Airway epithelial cell (primary cell): ENCODE measurements around a stretch of chr5.

GRCh38 chr5:35904845-35905230, 33.6 kb downstream of the CAPSL start:
- RAMPAGE, long total RNA, result no peak

DNA sequence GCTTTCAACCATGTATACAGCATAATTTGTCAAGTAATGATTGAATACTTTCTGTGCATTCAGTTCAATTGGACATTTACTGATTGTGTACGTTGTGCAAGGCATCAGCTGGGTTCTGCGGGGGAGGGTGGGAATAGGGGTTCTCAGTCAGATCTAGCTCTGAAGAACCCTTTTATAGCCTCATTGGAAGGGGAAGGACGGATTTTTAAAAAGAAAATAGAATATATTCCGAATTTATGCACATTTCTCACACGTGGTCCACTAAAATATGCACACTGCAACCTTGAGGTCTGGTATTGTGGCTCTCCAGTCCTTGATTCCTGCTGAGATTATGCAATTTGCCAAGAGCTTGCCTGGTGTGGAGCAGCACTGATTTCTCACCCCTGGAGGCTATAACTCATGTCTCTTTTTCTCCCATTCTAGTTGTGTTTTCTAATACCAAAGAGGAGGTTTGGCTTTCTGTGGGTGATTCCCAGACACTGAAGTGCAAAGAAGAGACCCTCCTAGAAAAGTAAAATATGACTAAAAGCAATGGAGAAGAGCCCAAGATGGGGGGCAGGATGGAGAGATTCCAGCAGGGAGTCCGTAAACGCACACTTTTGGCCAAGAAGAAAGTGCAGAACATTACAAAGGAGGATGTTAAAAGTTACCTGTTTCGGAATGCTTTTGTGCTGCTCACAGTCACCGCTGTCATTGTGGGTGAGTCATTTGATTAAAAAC, 1.7 kb downstream of the SLC1A3 start:
- RAMPAGE, long total RNA, result no peak

DNA sequence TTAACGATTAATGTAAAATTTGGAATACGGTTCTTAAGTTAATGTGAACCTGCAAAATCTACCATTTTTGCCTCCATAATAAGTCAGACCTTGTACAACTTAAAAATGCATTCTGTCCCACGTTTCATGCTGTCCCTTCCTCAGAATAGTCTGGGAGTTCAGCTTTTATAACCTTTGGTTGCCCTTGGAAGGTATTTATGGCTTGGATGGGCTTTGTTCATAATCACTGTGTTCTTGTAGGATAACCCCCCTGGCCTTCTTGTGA, 41.9 kb downstream of the SLC1A3 start:
- RAMPAGE, long total RNA, result no peak

DNA sequence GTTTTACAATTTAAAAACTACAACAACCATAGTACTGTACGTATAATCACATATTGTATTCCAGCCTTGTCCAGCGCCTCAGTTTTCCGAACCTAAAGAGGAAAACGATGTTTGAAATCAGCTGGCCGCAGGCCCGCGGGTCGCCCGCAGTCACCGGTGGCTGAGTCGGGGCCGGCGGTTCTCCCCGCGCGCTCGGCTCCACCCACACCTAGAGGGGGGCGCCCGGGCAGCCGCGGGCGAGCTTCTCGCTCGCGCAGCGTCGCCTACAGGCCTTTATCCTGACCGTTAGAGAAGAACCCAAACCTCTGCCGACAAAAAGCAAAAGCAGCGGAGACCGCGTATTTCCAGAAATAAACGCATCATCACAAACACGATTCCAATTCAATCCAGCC, 821 bp upstream of the NIPBL start:
- RAMPAGE, long total RNA, result no peak

GRCh38 chr5:36876144-36876510, 442 bp upstream of the NIPBL start:
- RAMPAGE, long total RNA, result no peak

GRCh38 chr5:37197584-37197922, 51.6 kb downstream of the CPLANE1 start:
- RAMPAGE, long total RNA, result no peak

GRCh38 chr5:37669291-37669834, 170.5 kb downstream of the GDNF start:
- RAMPAGE, long total RNA, result no peak

GRCh38 chr5:37835176-37835724, 4.6 kb downstream of the GDNF start:
- RAMPAGE, long total RNA, result no peak

- RAMPAGE, long total RNA, result no peak
Observed at GRCh38 chr5:38542462-38543193, 13.8 kb downstream of the LIFR start.

GRCh38 chr5:38552718-38553544, 3.5 kb downstream of the LIFR start:
- RAMPAGE, long total RNA, result no peak

DNA sequence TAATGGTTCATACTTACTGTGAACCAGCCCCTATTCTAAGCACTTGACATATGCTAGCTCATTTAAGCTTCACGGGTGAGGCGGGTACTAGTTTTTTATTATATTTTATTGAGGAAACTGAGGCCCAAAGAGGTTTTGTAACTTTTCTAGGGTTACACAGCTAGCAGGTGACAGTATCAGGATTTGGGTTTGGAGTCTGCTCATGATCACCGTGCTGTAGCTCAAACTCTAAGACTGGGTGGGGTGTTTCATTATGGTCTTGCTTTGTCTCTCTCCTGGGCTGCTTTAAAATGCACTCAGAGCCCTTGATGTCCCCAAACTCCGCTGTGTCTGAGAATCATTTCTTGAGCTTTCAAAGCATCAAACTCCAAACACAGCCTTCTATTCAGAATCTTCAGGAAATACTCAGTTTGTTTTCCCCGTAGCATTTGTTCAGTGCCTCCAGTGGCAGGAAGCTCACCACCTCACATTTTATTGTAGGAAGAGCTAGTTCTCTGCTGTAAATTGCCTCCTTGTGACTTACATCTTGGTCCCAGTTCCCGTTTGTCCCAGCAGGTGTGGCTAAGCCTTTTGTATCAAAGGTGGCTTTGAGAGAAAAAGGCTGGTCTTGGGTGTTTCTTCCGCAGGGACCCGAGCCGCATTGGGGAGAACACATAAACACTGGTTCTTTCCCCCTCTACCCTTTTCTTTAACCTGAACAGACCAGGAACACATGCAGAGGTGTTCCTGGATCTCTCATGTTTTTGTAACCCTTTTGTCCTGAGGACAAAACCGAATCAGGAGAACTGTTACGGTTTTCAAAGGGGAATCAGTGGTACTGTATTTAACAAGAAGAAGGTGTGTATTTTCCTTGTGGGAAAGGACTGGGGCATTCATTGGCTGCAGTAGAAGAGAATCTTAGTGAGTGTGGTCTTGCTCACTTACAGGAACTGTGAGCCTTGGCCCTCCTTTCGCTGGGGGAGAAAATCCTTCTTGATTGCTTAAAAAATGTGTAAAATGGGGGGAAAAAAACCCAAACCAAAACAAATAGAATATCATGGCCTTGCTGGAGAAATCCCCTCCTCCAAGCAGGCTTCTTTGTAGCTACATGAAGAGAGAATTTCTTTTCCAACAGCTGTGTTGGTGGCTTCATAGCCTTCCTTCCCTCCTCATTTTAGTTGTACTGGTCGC, 1.8 kb downstream of the OSMR start:
- RAMPAGE, long total RNA, result no peak

DNA sequence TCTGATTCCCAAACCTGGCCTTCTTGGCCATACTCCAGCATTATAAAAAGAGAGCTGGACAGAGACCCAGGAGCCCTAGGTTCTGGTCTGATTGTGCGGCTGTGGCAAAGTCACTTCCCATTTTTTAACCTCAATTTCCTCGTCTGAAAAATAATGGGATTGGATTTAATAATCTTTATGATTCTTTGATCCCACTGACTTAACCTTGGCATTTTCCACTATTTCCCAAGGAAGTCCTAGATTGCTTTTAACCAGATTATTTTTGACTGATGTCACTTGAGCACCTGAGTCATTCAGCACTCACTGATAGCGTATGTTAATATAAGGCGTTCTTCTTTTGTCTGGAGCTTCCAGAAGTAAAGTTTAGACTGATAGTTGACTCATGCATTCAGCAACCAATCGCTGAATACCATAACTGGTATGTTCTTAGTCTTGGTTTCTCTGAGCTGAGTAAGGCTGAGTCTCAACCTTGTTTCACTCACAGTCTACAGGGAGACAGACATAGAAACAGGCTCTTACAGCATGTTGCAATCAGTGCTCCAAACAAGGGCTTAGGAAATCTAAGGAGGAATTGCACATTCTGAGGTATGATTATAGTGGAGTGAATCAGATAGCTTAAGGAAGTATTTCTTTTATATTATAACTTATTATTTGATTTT, 26.3 kb downstream of the OSMR start:
- RAMPAGE, long total RNA, result no peak

GRCh38 chr5:38938541-38939759, 93.1 kb downstream of the OSMR start:
- RAMPAGE, long total RNA, result no peak

DNA sequence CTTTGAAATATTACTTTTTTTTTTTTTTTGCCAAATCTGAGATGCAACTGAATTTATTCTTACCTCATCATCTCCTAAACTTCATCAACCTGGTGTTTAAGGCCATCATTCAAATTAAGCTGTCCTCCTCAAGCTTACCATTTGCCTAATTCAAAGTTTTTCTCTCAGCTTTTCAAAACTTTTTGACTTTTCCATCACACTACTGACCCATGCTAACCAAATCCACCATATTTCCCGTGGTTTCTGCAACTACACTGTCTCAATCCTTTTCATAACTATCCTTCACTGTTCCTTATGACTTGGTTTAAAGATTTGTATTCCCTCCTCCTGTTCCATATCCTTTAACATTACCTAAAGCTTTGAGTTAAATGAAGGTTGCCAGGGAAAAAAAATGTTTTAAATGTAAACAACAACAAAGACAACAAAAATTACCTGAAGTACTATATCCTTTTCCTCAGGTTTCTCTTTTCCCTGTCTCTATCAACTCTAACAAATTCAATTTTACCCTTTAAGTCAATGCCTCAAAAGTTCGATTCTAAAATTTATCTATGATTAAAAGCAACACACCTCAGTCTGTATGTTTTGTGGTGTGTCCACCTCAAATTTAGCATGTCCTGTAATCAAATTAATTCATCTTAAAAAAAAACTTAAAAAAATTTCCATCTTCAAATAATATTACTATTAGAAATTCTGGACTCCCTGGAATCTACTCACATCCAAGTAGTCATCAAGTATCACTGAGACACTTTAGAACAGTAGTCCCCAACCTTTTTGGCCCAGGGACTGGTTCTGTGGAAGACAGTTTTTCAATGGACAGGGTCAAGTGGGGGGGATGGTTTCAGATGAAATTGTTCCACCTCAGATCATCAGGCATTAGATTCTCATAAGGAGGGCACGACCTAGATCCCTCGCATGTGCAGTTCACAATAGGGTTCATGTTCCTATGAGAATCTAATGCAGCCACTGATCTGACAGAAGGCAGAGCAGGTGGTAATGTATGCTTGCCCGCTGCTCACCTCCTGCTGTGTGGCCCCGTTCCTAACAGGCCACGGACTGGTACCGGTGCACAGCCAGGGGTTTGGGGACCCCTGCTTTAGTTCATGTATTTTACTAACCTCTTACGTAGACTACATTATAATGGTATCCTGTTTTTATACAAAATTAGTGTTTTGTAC, 27.4 kb downstream of the RICTOR start:
- RAMPAGE, long total RNA, result no peak

GRCh38 chr5:39177607-39178130, 41.7 kb downstream of the FYB1 start:
- RAMPAGE, long total RNA, result no peak

GRCh38 chr5:39199784-39200722, 19.3 kb downstream of the FYB1 start:
- RAMPAGE, long total RNA, result no peak

GRCh38 chr5:39211570-39212270, 7.6 kb downstream of the FYB1 start:
- RAMPAGE, long total RNA, result no peak

- RAMPAGE, long total RNA, result no peak
Observed at GRCh38 chr5:39215153-39215761, 4.1 kb downstream of the FYB1 start.

GRCh38 chr5:39362360-39363067, 1.8 kb downstream of the C9 start:
- RAMPAGE, long total RNA, result no peak

- RAMPAGE, long total RNA, result no peak
Observed at GRCh38 chr5:39371163-39371631, 6.9 kb upstream of the C9 start.